Endometrial microvascular endothelial cells (primary cell): ENCODE measurements around the genes DEFB121 and MCTS2.

- RAMPAGE, long total RNA: no peak
Measured at GRCh38 chr20:24108867-24109595, 120.5 kb upstream of the GGTLC1 start.

DNA sequence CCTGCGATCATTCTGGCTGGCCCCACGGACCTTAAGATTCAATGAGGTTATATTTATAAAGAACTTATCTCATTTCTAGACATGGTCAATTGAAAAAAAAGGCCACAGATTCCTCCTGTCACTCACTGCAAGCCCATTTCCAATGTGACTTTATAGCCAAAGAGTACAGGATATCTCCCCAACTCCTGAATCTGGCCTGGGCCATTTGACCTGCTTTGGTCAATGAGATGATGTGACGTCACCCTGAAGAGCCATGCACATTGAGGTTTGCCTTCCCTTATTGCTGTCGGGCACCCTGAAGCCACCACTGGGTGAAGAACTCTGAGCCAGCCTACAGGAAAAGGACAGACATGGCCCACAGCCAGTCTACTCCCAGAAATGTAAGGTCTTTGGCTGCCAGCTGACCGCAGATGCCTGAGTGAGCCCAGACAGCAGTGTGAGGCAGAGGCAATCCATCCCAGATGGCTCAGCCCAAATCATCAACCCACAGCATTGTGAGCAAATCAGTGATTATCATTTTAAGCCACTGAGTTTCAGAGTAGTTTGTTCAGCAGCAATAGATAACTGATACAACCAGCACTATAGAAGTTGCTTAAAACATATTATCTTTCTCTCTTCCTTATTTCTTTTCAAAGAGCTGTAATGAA lies 3.7 kb upstream of the SYNDIG1 start:
- RAMPAGE, long total RNA: no peak

GRCh38 chr20:24955073-24955443 lies 6.0 kb downstream of the CST7 start:
- RAMPAGE, long total RNA: no peak

GRCh38 chr20:24991268-24991813 lies 1.2 kb downstream of the APMAP start:
- RAMPAGE, long total RNA: no peak

DNA sequence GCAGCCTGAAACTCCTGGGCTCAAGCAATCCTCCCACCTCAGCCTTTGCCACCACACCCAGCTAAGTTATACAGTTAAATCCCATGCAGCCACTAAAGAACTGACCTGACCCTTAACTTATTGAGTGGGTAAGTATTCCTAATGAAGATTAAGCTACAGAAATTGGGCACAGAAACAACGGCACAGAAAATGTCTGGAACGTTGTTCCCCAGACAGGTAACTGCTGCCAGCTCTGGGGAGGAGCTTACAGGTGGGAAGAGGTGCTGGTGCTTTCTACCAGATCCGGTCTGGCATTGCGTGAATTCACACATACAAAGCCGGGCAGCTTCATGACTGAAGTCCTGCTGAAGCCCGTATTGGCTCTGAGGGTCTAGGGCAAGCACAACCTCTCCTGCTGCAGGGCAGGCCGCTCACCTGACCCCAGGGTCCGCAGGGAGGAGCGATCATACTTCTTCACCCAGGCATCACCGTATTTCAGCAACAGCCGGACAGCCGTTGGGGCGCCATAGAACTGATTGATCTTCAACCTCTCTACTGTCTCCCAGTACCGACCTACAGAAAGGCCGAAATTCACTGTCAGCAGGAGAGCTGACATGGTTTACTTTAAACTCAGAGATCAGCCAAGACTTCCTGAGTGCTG lies 27.2 kb upstream of the APMAP start:
- RAMPAGE, long total RNA: no peak

DNA sequence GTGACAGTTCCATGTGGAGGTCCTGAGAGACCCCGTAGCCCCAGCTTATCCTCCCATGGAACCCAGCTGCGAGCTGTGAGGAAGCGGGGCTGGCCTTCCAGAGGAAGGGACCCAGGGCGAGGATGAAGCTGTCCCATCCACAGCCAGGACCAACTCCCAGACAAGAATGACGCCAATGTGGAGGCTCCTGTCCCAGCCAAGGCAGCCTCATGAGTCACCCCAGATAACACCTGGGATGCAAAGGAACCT lies 2.1 kb upstream of the ACSS1 start:
- RAMPAGE, long total RNA: no peak

DNA sequence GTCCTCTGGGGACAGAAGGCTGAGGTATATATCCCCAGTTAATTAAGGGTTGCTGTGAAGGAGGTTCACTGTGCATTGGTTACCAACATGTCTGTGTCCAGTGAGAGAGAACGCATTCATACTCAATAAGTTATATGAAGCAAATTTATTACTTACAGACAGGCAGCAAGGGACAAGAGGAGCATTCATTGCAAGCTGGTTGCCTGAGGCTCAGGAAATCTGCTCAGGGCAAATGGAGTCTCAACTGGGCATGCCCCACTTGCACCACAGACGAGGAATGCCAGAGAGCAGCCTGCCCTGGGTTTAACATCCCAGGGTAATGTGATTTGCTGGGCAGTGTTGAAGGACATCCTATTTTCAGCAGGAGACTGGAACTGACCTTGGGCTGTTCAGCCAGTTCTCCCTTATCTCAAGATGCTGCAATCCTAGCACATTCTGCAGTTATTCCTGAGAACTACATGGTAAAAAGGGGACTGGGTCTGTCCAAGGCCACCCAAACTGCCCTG lies 3.9 kb upstream of the ENTPD6 start:
- RAMPAGE, long total RNA: no peak

DNA sequence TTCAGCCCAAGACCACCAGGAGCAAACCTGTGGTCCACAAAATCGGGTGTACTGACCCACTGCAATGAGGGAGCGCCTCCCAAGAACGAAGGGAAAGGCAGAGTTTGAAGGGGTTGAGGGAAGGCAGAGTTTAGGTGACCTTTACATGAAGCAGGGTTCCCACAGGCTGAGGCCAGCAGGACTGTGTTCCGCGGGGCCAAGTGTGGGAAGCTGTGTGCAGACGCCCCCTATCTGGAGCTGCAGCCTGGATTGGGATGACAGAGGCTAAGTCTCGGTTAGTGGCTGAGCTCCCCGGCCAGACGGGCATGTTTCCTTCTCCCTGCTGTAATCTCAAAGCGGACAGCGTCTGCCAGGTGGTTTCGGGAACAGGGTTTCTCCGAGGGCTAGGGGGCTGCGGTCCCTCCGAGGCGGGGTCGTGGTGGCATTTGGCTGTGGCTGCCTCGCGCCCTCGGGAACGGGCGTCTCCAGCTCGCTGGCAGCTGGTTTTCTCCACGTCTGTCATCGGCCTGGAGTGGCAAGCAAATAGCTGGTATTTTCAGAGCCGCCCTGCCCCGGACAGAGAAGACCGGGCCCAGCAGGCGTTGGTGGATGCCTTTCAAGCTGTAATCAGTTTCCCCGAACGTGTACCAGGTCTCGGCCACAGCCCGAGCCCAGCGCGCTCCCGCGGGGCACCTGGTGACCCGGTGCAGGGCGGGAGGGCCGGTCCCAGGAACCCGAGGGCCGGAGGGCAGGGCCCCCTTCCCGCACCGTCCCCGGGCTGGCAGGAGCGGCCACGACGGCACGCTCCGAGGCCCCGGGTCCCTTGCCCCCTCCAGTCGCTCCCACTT lies 623 bp upstream of the PYGB start:
- RAMPAGE, long total RNA: no peak

GRCh38 chr20:25337855-25338868 lies 52.5 kb downstream of the ABHD12 start:
- RAMPAGE, long total RNA: no peak

GRCh38 chr20:25384510-25384931 lies 6.1 kb downstream of the ABHD12 start:
- RAMPAGE, long total RNA: no peak

- RAMPAGE, long total RNA: no peak
Measured at GRCh38 chr20:25389631-25389949, 1.0 kb downstream of the ABHD12 start.

DNA sequence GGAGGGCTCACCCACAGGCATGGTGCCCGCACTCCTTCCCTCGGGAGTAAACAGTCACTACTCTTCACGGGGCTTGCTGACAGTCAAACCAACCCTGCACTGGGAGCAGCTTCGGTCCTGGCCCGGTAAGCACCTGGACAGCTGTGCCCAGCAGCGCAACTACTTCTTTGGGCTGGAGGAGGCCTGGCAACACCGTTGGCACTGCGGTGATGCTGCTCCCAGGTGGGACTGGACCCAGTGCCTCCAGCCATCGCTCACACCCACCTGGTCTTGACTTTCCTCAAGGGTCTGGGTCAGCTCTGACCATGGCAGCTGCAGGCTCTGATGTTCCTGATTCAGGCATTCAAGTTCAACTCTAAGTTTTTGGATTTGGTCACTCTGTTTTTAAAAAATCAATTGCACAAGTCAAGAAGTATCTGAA lies 53.8 kb downstream of the GINS1 start:
- RAMPAGE, long total RNA: no peak

DNA sequence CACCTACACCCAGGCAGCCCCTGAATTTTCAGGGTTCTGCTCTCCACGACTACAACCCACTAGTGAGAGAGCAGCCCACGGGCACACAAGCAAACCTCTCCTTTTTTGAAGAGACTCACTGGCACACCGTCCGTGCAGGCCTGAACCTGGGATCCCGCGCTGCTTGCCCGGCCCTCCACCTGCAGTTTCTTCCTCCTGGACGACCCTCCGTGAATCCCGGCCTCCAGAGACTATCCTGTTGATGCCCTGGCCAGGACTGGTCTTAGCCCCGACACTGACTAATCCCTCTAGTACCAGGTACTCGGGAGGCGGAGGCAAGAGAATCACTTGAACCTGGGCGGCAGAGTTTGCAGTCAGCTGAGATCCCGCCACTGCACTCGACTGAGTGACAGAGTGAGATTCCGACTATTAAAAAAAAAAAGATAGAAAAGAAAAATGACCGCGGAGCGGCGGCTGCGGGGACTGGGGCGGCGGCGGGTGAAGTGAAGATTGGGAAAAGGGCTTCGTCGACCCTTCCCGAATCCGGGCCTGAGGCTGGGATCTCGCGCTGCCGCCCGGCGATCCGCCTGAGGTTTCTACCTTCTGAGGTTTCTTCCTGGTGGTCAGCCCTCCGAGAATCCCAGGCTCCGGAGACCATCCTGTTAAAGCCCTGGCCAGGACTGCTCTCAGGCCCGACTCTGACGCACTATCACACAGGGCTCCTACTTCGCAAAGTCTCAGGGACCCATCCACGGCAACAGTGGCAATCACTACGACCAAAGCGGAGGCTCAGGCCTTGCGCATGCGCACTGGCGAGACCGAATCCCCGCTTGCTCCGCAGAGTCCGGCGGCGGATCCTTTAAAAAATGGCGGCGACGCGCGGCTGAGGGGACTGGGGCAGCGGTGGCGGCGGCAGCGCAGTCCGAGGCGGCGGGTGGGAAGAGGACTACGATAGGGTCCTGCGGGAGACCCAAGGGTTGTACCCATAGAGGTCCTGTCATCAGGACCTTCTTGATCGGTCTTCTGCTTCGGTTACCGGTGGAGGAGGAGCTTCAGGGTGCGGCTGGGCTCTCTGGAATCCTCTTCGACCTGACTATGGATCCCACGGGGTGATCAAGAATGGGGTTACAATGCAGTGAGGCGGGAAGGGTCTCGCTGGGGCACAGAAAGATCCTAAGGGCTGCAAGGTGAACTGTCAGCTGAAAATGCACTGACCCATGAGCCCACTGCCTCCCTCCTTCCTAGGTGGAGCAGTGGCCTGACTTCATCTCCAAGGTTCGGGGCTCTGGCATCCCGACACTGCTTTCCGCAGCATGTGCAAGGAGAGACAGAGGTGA lies 157.1 kb upstream of the ZNF337 start:
- RAMPAGE, long total RNA: no peak

DNA sequence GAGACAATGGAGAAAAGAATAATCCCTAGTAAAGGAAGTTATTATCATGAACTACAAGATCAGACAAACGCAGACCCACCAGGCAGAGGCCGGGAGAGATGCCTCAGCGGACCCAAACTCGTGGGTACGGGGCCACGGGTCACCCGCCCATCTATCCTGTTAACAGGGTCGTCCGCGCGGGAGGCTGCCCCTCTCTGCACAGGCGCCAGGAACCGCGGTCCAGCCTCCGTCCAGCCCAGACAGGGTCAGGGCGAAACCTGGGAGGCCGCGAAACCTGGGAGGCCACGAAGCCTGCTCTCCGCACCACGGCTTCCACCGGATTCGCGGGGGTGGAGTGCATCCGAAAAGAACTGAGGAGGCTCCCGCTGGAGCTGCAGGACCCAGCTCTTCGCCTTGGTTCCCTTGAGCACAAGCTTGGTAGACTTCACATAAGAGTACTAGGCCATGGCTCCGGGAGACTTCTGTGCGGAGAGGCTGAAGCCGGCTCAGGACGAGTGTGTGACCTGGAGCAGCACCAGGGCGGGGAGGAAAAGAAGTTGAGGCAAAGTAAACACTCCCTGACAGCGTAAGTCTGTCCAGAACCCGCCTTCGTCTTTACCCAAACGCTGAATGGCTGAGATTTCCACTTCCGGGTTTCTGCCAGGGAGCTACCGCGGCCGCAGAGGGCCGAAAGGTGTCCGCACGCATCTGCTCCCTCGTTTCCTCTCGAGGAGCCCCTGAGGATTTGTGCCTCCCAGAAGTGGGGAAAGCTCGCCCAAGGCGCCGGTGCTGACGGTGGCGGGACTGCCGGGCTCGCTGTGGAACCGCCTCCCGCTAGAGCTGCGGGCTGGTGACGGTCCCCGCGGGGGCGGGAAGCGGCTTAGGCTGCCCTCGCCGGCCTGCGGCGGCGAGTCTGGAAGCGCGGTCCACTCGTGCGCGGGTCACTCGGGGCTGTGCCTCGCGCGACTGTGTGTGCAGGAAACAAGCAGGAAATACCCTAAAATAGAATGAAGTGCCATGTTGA lies 1760.4 kb upstream of the DEFB115 start:
- RAMPAGE, long total RNA: no peak

DNA sequence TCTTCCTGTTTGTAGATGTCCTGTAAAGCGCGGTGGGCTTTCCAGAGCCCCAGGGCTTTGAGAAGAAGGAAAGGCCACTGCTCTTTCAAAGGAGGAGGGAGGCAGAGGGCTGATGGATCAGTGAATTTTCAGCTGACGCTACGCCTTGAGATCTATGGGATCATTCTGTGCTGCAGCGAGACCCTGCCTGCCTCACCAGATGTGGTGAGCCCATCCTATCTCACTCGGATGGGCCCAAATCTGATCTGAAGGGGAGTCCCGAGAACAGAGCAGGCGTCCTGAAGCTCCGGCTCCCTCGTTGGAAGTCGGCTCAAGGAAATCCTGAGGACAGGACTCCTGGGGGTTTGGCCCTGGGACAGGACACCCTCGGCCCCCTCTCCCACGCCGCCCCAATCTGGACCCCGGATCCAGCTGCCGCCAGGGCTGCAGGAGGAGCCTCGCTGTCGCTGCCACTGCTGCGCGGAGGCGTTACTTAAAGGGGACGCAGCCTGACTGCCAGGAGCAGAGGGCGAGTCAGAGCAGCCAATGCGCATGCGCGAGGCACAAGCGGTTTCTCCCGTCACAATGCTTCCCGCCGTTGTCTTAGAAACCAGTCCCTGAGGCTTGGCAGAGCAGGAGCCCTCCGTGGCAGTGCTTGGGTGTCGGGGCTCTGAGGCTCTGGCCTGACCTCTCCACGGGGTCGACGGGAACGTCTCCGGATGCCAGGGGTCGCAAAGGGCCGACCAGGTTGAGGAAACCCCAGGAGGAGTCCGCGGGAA lies 1568.0 kb upstream of the DEFB115 start:
- RAMPAGE, long total RNA: no peak

- RAMPAGE, long total RNA: no peak
Measured at GRCh38 chr20:30579035-30579636, 678.3 kb upstream of the DEFB115 start.

- RAMPAGE, long total RNA: no peak
Measured at GRCh38 chr20:31406061-31406662, at the start of gene DEFB121. DEFB121 (minus strand) TSS chr20:31406215.

- RAMPAGE, long total RNA: no peak
Measured at GRCh38 chr20:31488118-31488553, 13.0 kb downstream of the REM1 start.

DNA sequence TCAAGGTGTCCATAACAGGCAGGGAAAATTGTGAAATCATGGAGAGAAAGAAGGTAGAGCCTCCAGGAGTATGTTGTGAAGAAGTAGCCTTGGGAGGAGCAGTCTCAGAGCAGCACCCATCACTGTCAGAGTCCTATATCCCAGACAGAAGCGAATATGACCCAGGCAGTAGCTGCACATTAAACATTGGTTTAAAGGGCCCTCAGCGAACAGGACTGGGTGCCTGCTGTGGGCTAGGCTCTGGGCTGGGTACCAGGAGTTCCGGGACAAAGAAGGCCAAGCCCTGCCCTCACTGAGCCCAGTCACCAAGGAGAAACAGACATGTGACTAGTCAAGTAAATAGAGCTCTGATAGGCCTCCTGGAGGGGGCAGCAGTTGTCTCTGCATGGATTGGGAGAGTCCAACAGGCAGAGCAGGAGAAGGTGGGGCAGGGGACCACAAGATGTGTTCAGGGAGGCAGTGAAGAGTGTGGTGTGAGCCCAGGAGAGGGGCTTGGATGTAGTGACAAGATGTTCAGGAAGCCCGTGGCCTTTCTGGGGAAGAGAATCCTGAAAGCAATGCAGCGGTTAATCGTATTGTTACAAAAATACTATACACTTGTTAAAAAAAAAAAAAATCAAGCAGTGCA lies 3.1 kb downstream of the HM13 start:
- RAMPAGE, long total RNA: no peak

GRCh38 chr20:31546999-31548102 lies at the start of gene MCTS2:
MCTS2 (plus strand) TSS chr20:31547379.
- RAMPAGE, long total RNA: no peak